HGPS cell (cell line): ENCODE measurements around the gene API5.

DNA sequence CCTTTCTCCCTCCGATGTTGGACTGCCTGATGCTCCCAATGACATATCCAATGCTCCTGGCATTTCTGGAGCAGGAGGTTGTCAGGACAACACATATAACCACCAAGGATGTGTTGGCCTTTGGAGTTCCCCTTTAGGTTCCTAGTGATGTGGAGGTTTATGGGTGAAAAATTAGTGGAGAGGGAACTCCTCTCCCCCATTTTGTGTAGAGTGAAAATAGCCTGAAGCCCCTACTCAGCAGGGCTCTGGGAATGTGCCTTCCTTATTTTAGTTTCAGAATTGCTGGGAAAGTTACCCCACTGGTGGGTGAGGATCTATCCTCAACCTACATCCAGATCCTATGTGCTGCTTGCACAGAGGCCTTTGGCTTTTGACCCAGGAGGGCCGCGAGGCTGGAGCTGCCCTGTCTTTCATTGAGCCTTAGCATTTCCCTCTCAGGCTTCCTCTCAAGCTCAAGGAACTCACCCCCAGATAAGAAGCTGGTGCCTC is 47.0 kb downstream of the TRAF6 start:
- RRBS = no CpG with 5 or more reads among the region's 3 CpGs

GRCh38 chr11:36540851-36541451 is 26.9 kb upstream of the RAG1 start:
- RRBS = no CpG with 5 or more reads among the region's 7 CpGs

DNA sequence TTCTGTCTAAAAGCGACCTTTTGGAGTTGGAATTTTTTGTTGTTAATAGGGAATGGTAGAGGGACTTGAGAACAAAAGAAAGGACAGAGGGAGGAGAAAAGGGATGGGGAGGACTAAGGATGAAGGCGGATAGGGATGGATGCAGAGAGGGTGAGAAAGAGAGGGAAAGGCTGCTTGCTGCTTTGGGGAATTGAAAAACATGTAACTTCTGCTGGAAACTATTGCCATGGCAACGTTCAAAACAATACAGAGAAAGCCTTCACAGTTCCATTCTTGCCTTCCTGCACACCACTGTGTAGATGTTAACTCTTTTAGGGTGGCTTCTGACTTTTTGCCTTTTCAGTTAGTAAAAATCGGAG is 1178.6 kb downstream of the LRRC4C start:
- RRBS = no CpG with 5 or more reads among the region's 4 CpGs

DNA sequence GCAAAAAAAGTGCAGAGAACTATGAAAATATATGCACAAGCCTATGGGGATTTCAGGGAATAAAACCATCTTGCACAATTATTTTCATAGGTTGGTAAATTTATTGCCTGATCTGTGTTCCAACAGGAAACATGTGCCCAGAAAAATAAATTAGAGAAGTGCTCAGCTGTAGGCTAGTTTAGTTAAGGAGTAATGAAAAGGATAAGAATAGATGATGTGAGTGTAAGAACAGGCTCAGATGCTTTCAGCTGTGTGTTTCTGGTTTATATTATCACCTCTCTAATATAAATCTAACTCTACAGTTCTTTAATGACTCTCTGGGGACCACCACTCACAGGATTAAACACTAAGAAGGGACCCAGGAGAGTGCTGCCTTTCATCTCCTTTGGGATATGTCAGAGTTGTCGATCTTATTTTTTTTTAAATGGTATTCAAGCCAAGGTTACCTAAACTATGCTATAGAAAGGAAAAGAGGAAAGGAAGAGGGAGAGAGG is 1169.1 kb downstream of the LRRC4C start:
- RRBS = no CpG with 5 or more reads among the region's 1 CpG

DNA sequence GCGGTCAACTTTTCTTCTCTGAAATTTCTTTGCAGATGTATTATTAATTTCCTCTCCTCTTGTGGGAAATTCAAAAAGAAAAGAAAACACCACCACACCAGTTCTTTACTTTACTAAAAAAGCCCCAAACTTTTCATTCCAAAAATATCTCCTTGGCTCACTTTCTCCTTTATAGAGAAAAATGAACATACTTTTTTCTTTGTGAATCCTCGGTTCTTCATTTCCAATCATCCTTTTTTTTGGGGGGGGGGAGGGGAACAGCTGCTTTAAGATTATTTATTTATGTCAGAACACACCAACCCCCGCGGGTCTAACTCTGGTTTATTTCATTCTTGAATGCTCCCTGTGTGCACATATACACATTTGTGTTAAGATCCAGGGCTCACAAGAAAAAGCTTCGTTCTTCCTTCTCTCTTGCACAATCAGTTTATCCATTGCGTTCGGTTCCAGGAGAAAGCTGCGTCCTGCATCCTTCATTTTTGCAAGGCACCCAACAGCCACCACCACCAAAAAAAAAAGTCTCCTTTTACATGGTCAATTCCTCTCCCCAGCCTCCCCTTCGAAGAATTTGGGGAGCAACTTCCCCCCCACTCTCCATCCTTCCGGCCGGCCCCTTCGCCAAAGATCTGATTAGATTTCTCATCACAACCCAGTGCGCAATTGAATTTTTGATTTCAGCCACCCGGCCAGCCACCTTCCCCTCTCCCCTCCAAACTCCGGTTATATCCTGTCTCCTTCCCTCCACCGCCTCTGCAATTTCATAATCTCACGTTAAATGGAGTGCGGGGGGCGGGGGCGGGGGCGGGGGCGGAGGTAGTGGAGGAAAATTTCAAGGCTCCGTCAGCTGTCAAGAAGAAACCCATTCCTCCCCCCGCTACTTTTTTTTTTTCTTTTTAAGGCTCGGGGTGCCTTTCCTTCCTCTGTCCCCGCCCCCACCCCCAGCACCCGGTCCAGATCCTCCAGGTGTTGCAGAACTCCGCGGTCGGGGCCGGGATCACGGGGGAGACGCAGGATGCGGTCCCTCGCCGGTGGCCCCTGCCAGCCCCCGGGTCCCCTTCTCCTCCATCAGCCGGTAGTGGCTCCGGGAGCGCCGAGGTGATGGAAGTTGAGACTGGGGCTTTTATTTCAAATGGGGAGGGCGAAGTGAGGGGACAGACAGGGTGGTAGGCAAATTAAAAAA is 1166.6 kb downstream of the LRRC4C start:
- RRBS = 5% methylated on average over 2 of the region's 42 CpGs

DNA sequence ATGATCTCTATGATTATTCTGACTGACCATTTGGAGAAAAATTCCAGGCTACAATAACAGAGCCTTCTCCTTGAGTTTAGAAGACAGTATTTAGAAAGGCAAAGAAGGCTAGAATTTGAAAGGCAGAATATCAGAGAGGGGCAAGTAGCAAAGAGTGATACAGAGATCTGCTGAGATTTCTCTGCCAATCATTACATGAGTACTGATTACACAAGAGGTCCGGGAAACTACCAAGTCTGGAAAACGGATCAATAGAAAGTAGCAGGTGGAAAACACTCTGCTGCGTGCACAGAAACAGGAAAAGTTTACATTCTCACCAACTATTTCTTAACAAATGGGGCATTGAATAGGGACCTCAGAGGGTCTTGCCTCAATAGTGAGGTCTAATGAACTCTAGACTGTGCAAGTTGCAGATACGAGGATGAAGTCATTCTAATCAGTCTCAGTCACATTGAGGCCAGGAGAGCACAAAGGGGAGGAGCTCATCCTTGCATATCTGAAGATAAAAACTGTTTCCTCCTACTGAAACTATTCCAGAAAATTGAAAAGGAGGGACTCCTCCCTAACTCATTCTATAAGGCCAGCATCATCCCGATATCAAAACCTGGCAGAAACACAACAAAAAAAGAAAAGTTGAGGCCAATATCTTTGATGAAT is 1099.2 kb downstream of the LRRC4C start:
- RRBS = no CpG with 5 or more reads among the region's 5 CpGs

DNA sequence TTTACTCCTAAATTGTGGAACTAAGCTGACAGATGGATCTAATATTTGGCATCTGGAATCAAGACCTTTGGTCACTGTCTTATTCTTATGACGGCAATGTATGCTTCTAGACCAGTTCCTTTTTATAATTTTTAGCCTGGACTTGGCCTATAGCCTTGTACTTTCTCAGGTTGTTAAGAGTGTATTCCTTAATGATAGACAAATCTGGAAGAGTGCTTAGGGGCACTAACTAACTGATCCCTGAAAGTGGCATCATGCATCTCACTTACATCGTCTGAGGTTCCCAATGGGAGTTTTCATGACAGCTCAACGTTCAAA is 883.2 kb downstream of the LRRC4C start:
- RRBS = no CpG with 5 or more reads among the region's 3 CpGs

DNA sequence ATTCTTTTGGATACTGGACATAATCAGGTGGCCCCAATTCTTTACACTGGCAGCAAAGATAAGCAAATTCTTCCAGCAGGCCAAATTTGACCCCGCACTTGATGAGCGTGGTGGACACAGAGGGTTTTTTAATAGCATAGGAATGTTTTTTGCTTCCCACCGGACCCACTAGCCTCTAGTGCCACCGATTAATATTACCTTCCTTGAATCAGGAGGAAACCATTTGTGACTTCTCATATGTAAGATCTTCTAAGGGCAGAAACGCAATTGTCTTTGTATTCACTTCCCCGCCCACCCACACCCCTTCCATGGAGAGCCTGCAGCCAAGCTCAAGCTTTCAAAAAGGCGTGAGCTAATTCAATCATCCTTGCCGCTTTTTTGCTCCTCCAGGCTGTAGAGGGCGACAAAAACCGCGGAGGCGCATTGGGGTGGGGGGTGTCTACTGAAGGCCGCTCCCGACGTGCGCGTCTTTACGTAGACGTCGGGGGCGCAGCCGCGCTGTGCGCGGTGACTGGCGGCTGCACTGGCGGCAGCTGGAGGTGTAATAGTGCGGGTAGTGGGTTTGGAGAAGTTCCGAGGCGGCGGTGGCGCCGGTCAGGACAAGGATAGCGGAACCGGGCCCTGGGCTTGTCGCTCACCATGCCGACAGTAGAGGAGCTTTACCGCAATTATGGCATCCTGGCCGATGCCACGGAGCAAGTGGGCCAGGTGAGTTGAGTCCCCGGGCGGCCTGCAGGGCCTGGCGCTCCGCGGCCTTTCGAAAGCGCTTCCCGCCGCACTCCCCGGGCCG is at the start of gene API5:
Gene API5, plus strand, starts transcription at position 508 of the 790 bp plus-strand sequence.
- RRBS = 2% methylated on average over 14 of the region's 51 CpGs

GRCh38 chr11:43351408-43351817 is 7.3 kb upstream of the TTC17 start:
- RRBS = no CpG with 5 or more reads among the region's 16 CpGs

GRCh38 chr11:43381344-43382207 is 22.9 kb downstream of the TTC17 start:
- RRBS = no CpG with 5 or more reads among the region's 5 CpGs

GRCh38 chr11:43464261-43464963 is 105.7 kb downstream of the TTC17 start:
- RRBS = no CpG with 5 or more reads among the region's 2 CpGs

DNA sequence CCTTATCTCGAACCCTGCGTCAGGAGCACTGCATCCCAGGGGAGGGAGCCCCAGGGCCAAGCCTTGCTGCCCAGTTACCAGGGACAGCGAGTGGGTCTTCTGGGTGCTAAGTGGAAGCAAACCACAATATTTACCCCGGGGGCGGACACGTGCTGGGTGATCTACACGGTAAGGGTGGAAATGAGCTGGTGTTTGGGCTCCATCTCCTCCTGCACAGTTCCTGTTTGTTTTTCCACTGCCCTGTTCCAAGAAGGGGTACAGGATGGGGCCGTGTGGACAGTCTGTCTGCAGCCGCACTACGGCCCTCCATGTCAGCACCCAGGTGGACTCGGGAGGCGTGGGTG is 133.6 kb upstream of the HSD17B12 start:
- RRBS = no CpG with 5 or more reads among the region's 12 CpGs

GRCh38 chr11:43555084-43555757 is 125.3 kb upstream of the HSD17B12 start:
- RRBS = no CpG with 5 or more reads among the region's 5 CpGs

DNA sequence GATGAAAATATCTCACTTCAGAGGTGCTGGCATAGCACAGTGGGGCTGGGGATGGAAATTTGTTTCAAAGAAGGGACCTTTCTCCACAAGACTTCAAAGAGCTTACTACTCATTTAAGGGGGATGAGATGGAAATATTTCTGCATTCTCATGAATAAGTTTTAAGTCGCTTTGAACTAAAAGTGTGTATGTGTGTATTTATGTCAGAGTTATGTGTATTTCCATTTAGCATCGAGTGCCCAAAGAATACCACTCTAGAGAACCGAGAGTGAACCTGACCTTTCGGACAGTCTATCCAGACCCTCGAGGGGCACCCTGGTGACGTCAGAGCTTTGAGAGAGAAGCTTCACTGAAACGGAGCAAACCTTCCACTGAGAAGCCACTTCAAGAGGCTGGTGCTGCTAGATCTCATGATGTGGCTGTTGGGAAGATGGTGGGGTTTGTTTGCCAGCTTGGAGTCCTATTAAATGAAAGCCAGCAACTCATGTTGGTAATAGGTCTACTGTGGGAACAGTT is 22.7 kb upstream of the C11orf96 start:
- RRBS = no CpG with 5 or more reads among the region's 7 CpGs

GRCh38 chr11:43944799-43945837 is 2.7 kb downstream of the C11orf96 start:
- RRBS = 21% methylated on average over 2 of the region's 27 CpGs

DNA sequence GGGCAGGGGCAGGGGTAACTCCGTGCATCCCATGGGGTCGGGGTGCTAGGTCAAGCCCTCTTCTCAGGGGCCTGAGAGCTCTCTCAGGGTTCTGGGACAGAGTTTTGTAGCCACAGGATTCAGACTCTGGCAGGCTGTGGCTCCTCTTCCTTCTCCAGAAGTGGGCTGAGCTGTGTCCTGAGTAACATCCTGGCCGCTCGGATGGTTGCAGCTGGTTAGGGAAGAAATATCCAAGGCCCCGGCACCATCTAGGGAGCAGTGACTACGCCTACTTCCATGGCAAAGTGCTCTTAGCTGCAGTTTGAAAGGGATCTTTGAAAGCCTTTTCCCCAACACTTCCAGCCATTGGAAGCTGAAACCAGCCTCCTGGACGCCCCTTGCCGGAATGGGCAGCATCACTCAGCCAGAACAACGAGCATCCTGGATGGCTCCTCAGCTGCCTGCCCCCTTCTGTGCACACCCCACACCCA is 50.9 kb downstream of the C11orf96 start:
- RRBS = no CpG with 5 or more reads among the region's 9 CpGs

GRCh38 chr11:44006629-44007262 is 41.0 kb upstream of the ACCSL start:
- RRBS = no CpG with 5 or more reads among the region's 13 CpGs

- RRBS = no CpG with 5 or more reads among the region's 7 CpGs
Observed at GRCh38 chr11:44010661-44011469, 36.9 kb upstream of the ACCSL start.

DNA sequence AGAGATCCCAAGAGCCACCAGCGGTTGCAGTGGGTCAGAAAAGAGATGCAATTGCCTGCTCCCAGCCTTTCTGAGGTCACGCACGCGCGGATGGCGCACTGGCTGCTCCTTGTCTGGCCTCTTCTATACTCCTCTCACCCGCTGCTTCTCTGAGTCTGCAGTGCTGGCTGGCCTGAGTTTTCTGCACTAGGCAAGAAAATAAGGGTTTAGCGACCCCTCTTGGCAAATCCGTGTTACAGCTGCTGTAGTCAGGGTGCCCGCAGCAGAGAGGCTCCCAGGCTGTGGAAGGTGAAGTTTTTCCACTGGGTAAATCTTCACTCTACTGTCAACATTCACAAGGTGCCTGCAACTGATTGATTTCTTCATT is 10.5 kb upstream of the ACCSL start:
- RRBS = no CpG with 5 or more reads among the region's 10 CpGs